Heart left ventricle (tissue), 7 donors: ENCODE results near the genes TEX49 and KMT2D.

DNA sequence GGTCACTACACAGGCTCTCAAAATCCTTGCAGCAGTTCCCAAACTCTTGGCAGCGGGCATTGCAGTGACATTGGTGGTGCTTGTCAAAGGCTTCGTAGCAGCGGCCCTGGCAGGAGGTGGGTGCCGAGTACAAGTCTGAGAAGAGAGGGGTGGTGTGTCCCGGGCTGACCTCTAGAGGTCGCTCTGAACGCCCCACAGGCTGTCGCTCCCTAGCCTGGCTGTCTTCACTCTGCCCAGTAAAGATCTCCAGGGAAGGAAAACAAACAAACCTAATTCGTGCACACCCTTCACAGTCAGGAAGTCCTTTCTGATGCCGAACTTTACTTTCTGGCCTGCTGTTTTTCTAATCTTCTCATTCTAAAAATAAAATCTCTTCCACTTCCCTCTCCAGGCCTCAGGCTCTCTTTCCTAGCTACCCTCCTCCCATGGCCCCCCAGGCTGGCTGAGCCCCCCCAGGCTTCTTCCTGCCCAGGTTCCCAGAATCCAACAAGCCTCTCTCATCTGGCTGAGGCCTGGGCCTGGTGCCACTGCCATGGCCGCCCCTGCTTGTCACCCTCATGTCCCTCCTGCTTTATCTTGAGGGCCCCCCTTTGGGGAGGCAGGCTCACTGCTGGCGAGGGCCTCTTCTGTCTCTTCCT, 7.7 kb downstream of the ENDOU start:
- PRO-cap, 6 experiments: peak in 3 of 6 experiments; most common plus-strand start position 500 of the sequence (in 2); most common minus-strand start position 231 of the sequence (in 3)
- RAMPAGE, long total RNA, 2 experiments: no peak in any of the 2 experiments
- RRBS: no CpG with 5 or more reads among the region's 12 CpGs

- PRO-cap, 6 experiments: no peak in any of the 6 experiments
- RAMPAGE, long total RNA, 2 experiments: no peak in any of the 2 experiments
- RRBS: no CpG with 5 or more reads among the region's 7 CpGs
These were observed 595 bp upstream of the ENDOU start for GRCh38 chr12:47725775-47726395.

DNA sequence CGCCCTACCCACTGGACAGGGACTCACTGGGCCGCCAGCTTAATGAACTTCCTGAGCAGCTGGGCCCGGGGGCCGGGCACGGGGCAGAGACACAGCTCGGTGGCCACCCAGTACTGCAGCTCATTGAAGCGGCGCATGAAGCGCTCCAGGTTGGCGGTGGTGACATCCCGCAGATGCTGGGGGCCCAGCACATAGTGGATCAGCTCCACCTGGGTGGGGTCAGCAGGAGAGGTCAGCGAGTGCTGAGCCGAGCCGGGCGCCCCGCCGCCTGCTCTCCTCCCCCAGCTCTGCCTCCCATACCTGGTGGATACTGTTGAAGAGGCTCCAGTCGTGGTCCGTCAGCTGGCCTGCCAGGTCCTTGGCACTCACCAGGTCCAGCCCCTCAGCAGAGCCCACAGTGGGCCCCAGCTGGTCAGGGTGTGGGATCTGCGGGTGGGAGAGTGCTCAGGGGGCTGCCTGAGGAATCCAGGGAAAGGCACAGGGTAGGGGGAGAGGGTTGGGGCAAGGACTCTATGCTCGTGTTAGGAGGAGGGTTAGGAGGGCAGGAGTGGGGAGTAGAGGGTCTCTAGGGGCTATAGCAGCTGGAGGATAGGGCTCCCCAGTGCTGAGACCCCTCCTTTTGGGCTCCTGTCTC, 15.4 kb upstream of the ENDOU start:
- PRO-cap, 6 experiments: no peak in any of the 6 experiments
- RAMPAGE, long total RNA, 2 experiments: no peak in any of the 2 experiments
- RRBS: 25% methylated on average over 3 of the region's 21 CpGs

DNA sequence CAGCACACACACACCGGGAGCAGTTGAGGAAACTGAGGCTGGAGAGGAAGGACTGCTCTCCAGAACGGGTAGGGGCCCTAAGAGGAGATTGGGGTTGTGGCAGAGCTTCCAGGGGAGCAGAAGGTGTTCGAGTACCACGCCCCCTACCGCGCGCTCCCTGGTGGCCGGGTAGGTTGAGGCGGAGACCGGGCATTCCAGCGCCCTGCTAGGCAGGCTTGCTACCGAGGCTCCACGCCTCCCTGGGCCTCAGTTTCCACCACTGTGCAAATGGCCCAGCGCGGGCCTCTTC, 683 bp upstream of the RAPGEF3 start:
- PRO-cap, 6 experiments: no peak in any of the 6 experiments
- RAMPAGE, long total RNA, 2 experiments: no peak in any of the 2 experiments
- RRBS: 5% methylated on average over 1 of the region's 15 CpGs

GRCh38 chr12:47784032-47784891, 11.2 kb downstream of the SLC48A1 start:
- PRO-cap, 6 experiments: no peak in any of the 6 experiments
- RAMPAGE, long total RNA, 2 experiments: no peak in any of the 2 experiments
- RRBS: no CpG with 5 or more reads among the region's 18 CpGs

DNA sequence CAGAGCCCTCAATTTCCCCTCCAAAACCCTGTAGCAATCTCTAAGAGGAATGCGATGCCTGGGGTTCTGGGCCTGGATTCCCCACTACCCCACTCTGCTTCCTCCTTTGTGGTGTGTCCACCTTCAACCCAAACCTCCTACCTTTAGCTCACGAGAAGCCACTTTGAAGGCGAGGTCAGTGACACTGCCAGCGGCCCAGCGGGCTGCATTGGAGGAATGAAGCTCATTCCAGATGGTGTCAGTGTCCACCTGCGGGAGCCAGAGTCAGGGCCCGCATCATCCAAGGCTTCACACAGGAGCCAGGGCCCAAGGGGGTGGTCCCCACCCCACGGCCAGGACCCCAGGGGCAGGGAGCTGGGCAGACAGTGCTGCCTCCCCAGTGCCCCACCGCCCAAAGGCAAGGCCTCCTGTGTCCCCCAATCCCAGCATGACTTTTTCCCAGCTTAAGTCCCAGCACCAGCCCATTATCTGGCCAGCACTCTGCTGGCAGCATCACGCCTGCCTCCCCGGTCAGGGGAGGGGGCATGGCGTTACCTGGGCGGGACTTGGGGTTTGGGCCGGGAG, 16.7 kb downstream of the SLC48A1 start:
- PRO-cap, 6 experiments: no peak in any of the 6 experiments
- RAMPAGE, long total RNA, 2 experiments: start-site peak on the minus strand in 1 of 2 experiments, centred at position 218 of the sequence, 11 reads per replicate
- RRBS: 87% methylated on average over 3 of the region's 14 CpGs

DNA sequence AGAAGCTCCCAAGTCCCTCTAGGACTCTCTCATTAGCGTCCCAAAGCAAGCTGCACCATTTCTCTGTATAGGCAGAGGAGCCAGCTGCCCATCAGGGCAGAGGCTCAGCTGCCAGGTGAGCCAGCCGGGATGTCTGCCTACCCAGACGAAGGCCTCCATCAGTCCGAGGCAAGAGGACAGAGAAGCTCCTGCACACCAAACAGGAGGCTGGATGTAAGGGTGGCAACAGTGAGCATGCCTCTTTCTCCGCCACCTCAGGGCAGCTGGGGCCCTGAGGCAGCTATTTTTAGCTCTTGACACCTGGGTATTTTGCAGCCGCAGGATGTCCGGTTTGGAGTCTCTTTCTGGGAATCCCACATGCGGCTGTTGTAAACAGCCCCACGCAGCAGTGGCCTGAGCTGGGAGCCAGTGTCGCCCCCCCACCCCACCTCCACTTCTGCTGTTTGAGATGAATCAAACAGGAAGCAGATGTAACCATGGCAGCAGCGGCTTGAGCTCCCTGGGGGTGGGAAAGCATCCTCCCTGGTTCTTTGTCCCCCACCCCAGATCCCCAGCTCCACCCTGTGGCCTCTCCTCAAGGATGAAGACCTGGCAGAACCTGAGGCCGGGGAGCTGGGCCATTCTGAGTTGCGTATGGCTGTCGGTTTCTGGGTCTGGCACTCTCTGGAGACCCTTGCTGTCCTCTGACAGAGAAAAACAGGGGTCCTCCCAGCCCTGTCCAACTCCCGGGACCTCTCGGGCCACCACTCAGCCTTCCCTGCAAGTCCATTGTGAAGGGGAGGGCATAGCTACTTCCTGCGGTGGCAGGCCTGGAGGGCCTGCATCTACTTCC, 11.6 kb downstream of the HDAC7 start:
- PRO-cap, 6 experiments: peak in 1 of 6 experiments; most common plus-strand start position 336 of the sequence (in 1); most common minus-strand start position 265 of the sequence (in 1)
- RAMPAGE, long total RNA, 2 experiments: no peak in any of the 2 experiments
- RRBS: 0% methylated on average over 3 of the region's 17 CpGs

DNA sequence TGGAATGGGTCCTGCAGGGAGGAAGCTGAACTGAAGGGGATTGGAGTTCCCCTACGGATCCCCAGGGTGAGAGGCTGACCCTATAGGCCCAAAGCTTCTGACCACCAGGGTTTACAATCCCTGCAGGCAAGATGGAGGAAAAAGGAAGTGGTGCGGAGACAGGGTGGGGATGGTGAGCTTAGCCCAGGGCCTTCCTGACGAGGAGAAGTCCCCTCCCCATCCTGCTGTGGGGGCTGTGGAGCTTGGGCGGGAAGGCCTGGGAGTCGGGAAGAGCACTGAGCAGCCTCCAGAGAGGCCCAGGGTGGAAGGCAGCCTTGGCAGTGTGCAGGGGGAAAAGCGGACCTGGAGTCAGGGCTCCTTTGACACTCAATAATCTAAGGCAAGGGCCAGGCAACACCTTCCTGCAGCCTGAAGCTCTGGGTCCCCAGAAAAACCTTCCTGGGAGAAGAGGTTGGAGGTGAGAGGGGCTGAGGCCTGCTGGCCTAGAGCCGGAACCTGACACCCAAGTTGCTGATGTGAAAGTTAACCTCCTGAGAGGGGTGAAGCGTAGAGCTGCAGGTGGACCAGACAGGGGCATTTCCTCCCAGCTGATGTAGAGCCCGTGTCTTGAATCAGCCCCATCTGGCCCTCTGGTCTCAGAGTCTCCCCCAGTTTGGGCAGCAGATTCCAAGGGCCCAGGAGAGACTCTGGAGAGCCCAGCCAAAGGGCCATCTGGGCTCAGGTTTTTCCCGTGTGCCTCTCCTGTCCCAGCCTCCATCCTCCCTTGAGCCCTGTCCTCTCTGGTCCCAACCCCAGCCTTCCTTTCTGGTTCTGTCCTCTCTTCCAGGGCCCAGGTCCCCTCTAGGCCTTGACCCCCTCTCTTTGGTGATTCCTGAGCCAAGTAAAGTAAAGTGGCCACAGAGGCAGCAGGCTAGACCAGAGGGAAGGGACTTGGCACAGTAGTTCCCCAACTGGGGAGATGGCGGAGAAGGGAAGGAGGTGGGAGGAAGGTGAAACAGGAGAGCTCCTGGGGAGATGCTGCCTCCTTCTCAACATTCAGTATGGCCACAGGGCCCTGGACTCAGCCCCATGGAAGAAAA, 5.9 kb downstream of the HDAC7 start:
- PRO-cap, 6 experiments: peak in 1 of 6 experiments; most common plus-strand start position 240 of the sequence (in 1)
- RAMPAGE, long total RNA, 2 experiments: no peak in any of the 2 experiments
- RRBS: no CpG with 5 or more reads among the region's 11 CpGs

- PRO-cap, 6 experiments: peak in 6 of 6 experiments; most common plus-strand start chr12:47829180 (in 3); most common minus-strand start chr12:47829017 (in 6)
- RAMPAGE, long total RNA, 2 experiments: no peak in any of the 2 experiments
- RRBS: no CpG with 5 or more reads among the region's 10 CpGs
These were observed 9.3 kb upstream of the HDAC7 start for GRCh38 chr12:47828737-47829592.

DNA sequence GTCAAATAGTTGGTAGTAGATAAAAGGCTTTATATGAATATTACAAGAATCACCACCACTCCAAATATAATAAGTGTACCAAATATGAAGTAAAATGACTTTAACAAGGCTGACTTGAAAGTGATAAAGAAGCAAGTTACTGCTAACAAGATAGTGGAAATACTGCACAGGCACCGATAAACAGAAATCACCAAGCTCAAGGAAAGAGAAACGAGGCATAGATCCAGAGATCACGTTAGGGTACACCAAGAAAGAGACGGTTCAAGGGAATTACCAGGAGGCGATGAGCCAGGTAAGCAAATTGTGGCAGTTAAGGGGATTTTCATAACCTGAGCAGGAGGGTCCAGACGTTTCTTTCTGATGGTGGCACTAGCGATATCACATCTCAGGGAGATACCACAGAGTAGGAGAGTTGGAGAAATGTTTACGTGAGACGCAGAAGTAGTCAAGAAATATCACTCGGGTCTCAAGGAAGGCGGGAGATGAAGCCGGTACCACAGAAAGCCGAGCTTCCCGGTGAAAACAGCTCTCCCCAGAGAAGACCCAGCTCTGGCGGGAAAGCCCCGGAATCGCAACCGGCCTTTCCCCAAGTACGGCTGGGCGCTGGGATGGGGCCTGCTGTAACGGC, 637 bp downstream of the SENP1 start:
- PRO-cap, 6 experiments: no peak in any of the 6 experiments
- RAMPAGE, long total RNA, 2 experiments: start-site peak on the minus strand in 1 of 2 experiments, centred at position 586 of the sequence, 5 reads per replicate
- RRBS: 2% methylated on average over 3 of the region's 21 CpGs

DNA sequence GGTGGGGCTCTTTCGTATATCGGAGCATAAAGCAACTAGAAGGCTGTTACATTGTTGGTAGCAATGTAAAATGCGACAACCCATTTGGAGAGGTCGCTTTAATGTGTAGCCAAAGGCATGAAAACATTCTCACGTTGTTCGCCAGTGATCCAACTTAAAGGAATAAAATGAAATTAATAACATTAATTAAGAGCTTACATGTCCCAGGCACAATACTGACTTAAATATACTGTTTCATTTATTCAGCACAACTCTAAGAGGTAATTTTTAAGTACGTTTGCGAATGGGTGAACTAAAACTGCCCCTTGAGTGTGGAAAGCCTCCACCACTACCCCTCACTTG, 982 bp upstream of the CCNT1 start:
- PRO-cap, 6 experiments: no peak in any of the 6 experiments
- RAMPAGE, long total RNA, 2 experiments: no peak in any of the 2 experiments
- RRBS: no CpG with 5 or more reads among the region's 8 CpGs

DNA sequence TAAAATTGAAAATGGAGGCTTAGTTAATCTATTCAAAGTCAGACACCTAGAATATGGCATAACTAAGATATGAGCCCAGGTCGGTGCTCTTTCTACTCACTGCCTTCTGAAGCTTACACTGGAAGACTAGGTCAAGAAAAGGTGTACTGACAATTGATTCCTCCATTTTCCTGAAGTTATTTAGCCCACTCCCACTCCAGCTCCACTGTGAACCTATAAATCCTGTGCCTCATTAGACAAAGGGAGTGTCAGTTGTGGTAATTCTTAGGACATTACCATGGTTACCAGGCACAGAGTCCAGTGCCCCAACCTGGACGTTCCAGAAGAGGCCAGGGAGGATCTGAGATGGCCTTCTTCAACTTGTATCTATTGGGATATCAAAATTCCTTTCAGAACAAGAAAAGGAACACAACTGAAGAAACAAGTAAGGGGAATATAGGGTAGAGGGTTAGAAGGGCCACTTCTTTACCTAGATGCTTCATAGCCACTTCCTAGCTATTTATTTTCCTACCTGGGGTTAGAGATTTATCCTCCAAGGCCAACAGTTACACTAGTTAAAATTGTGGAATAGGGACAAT, at the start of gene TEX49:
Gene TEX49 (plus strand): TSS at position 300 of the 578 bp plus-strand sequence.
- PRO-cap, 6 experiments: no peak in any of the 6 experiments
- RAMPAGE, long total RNA, 2 experiments: no peak in any of the 2 experiments
- RRBS: no CpG with 5 or more reads among the region's 2 CpGs

- PRO-cap, 6 experiments: peak in 2 of 6 experiments; most common plus-strand start chr12:48780208 (in 1); most common minus-strand start chr12:48779991 (in 2)
- RAMPAGE, long total RNA, 2 experiments: no peak in any of the 2 experiments
- RRBS: no CpG with 5 or more reads among the region's 7 CpGs
These were observed 9.2 kb downstream of the ADCY6 start for GRCh38 chr12:48779315-48780425.

DNA sequence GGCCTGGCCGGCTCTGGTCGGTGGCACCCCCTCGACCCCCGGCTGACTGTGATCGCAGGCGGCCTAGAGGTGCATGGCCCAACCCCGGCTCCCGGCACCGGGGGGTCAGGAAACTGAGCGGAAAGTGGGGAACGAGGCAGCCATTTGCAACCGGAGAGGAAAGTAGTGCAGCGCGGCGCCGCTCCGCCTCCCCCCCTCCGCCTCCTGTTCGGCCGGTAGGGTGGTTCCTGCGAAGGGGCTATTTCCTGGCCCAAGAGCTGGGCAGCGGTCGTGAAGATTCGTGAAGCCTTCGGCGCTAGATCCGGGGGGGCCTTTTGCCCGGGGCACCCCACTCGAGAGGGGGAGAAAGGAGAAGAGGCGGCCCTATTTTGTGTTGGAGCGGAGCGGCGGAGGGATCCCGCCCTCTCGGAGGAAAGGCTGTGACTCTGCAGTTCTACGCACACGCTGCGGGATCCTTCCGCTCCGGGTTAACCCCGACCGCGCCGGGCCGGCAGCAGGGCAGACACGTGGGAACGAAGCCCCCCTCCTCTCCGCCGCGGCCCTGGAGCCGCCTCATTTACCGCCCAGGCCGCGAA, at the start of gene KMT2D:
Gene KMT2D (minus strand): TSS at position 388 of the 575 bp plus-strand sequence.
- PRO-cap, 6 experiments: peak in 6 of 6 experiments; most common plus-strand start position 480 of the sequence (in 2); most common minus-strand start position 164 of the sequence (in 6)
- RAMPAGE, long total RNA, 2 experiments: no peak in any of the 2 experiments
- RRBS: 1% methylated on average over 22 of the region's 54 CpGs

- PRO-cap, 6 experiments: peak in 5 of 6 experiments; most common plus-strand start chr12:49109120 (in 2); most common minus-strand start chr12:49108933 (in 1)
- RAMPAGE, long total RNA, 2 experiments: no peak in any of the 2 experiments
- RRBS: no CpG with 5 or more reads among the region's 6 CpGs
These were observed 1.6 kb downstream of the LMBR1L start for GRCh38 chr12:49108806-49109694.

DNA sequence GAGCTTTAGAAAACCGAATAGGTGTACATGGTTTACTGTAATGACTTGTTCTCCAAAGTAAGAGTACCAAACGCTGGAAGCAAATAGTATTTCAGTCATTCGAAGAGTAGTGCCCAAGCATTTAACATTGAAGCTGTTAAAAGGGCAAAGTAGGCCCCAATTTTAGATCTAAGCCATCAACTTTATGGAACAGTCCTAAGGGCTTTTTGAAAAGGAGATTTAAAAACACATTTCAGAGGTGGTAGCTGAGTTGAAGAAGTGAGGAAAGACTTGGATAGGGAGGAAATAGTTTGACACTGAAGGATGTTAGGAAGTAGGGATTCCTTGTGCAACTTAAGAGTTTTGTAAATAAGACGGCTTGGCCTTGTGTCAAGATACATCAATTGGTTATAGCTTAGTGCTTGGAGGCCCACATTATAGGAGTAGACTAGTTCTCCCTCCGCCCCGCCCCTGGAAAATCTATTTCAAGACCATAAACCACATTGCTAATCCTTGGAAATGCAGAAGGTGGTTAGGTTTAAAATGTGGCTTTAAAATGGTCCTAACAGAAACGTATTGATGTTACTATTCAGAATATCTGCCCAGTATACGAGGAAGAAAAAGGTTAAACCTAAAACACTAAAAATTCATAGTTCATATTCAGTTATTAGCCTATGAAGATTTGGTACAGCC, 844 bp upstream of the TUBA1B start:
- PRO-cap, 6 experiments: no peak in any of the 6 experiments
- RAMPAGE, long total RNA, 2 experiments: no peak in any of the 2 experiments
- RRBS: no CpG with 5 or more reads among the region's 8 CpGs

DNA sequence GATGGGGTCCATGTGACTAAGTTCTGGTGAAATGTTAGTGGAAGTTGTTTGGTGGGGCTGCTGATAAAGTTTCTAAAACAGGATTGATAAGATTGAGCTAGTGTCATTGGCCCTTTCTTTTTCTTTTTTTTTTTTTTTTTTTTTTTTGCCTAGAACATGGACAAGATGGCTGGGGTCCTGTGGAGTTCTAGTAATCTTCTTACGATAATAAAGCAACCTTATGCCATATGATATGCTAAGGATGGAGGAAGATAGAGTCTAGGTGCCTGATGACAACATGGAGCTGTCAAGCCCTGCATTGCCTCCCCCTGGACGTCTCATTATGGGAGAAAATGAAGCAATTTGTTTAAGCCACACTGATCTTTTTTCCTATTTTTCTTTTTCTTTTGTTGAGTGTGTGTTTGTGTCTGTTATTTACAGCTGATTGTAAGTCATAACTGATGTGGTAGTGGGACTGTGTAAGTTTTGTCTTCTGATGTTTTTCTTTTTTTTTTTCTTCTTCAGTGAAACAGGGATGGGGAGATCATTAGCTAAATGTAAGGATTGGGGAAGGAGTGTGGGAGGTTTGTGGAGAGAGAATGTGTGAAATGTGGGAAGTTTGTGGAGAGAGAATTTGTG, 16.4 kb upstream of the TUBA1B start:
- PRO-cap, 6 experiments: no peak in any of the 6 experiments
- RAMPAGE, long total RNA, 2 experiments: no peak in any of the 2 experiments
- RRBS: no CpG with 5 or more reads among the region's 2 CpGs

GRCh38 chr12:49227454-49228109, 37.3 kb upstream of the TUBA1C start:
- PRO-cap, 6 experiments: no peak in any of the 6 experiments
- RAMPAGE, long total RNA, 2 experiments: no peak in any of the 2 experiments
- RRBS: no CpG with 5 or more reads among the region's 5 CpGs

GRCh38 chr12:49633289-49634091, 10.1 kb downstream of the PRPF40B start:
- PRO-cap, 6 experiments: no peak in any of the 6 experiments
- RAMPAGE, long total RNA, 2 experiments: start-site peak on the plus strand in 1 of 2 experiments, at chr12:49633933-49634078 at its widest, 5 reads per replicate
- RRBS: no CpG with 5 or more reads among the region's 6 CpGs

- PRO-cap, 6 experiments: no peak in any of the 6 experiments
- RAMPAGE, long total RNA, 2 experiments: start-site peak on the plus strand in 1 of 2 experiments, at chr12:49643228-49643343 at its widest, 8 reads per replicate
- RRBS: no CpG with 5 or more reads among the region's 7 CpGs
These were observed 19.8 kb downstream of the PRPF40B start for GRCh38 chr12:49643088-49643689.